Peritoneum (tissue), 1 donor: Measurements from ENCODE around the gene GSTO1.

- PRO-cap, result no peak
Measured at GRCh38 chr10:104032724-104033032, 53.0 kb downstream of the COL17A1 start.

- PRO-cap, result unidirectional peak, plus-strand start at chr10:104254779; unidirectional peak, plus-strand start at chr10:104254901
Measured at GRCh38 chr10:104253915-104255040, at the start of gene GSTO1. Gene GSTO1, plus strand, starts transcription at chr10:104254892.

DNA sequence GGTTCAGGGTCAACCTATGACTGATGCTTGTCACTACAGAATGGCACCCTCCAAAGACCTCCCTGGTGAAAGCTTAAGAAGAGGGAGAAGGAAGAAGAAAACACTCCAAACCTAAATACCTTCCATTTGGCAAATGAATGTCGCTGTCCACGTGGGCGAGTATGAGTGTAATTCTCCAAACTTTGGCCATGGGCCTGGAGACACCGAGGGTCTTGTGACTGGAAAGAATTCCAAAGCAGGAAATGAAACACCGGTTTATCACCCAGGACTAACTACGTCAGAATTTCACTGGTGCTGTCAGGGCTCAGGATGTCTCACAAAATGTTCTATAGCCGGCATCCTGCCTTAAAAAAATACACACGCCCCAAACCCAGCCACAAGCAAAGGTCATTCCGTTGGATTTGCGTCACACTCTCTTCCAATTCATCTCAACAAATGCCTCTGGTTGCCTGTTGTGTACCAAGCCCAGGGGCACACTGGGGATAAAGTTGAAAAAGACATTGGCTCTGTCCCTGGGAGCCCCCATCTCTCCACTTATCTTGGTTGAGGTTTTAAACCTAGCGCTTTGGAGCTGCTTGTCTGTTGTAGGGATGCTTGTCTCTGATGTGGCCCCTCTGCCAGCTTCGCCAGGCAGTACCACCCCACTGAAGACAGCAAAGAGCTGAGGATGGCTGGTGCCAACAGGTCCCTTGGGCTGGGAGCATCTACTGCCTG lies 31.1 kb downstream of the GSTO2 start:
- PRO-cap, result no peak

- PRO-cap, result no peak
Measured at GRCh38 chr10:104306486-104307298, 31.6 kb downstream of the ITPRIP start.

GRCh38 chr10:104397398-104397618 lies 43.7 kb downstream of the CFAP58 start:
- PRO-cap, result no peak

DNA sequence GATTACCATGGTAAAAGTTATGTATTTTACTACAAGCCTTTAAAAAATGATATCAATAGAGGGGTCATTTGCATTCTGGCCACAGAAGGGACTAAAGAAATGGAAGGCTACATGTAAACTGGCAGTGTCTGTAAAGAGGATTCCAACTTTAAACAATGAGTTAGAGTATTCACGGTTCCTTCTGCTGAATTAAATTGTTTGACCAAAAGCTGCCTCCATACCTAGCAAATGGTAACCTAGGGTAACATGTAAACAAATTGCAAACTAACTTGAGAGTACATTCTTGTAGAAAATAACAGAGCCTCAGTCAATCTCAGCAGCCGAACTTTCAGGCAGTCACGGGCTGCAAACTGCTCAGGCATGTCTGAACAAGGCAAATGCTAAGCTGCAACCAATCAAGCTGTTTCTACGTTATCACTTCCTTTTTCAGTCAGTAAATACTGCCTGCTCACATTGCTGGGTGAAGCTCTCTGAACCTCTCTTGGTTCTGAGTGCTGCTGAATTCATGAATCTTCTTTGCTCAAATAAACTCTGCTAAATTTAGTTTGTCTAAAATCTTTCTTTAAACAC lies 1212.5 kb downstream of the SORCS1 start:
- PRO-cap, result no peak

DNA sequence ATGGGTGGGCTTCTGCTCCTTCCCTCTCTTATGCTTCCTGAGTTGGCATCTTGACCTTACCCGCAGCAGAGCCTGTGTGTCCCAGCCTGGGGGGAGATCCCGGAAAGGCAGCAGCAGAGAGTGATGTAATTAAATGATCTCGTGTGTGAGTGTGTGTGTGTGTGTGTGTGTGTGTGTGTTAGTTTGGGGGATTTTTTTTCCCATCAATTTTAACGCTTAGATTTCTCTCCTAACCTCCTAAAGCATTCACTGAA lies 565 bp upstream of the SORCS1 start:
- PRO-cap, result no peak

DNA sequence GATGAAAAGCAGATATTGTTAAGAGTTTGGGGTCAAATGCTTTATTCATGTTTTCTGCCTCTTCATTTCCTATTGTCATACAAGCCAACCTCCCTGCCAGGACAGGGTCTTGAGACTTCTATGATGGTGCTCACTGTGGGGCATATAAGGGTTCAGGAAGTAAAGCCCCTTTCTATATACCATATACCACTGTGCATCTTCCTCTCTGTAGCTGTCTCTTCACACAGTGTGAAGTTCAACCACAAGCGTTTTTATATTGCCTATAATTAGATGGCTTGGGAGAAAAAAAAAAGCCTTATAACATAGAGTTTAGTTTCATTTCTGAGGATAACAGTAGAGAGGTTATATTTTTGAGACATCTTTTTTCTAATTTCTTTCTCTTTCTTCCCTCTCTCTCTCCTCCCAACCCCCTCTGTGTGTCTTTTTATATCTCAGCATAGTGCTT lies 389.9 kb upstream of the SORCS1 start:
- PRO-cap, result no peak

DNA sequence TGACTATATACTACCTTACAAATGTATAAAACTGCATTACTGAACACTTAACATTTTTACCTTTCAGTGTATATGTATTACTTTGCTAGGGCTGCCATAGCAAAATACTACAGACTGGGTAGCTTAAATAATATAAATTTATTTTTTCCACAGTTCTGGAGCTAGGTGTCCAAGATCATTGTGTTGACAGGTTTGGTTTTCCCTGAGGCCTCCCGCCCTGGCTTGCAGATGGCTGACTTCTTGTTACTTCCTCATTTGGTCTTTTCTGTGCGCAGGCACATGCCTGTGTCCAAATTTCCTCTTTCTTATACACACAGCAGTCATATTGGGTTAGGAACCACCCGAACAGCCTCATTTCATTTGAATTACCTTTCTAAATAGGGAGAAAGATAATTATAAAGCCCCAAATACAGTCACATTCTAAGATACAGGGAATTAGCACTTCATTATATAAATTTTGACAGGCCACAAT lies 521.6 kb upstream of the SORCS1 start:
- PRO-cap, result no peak

DNA sequence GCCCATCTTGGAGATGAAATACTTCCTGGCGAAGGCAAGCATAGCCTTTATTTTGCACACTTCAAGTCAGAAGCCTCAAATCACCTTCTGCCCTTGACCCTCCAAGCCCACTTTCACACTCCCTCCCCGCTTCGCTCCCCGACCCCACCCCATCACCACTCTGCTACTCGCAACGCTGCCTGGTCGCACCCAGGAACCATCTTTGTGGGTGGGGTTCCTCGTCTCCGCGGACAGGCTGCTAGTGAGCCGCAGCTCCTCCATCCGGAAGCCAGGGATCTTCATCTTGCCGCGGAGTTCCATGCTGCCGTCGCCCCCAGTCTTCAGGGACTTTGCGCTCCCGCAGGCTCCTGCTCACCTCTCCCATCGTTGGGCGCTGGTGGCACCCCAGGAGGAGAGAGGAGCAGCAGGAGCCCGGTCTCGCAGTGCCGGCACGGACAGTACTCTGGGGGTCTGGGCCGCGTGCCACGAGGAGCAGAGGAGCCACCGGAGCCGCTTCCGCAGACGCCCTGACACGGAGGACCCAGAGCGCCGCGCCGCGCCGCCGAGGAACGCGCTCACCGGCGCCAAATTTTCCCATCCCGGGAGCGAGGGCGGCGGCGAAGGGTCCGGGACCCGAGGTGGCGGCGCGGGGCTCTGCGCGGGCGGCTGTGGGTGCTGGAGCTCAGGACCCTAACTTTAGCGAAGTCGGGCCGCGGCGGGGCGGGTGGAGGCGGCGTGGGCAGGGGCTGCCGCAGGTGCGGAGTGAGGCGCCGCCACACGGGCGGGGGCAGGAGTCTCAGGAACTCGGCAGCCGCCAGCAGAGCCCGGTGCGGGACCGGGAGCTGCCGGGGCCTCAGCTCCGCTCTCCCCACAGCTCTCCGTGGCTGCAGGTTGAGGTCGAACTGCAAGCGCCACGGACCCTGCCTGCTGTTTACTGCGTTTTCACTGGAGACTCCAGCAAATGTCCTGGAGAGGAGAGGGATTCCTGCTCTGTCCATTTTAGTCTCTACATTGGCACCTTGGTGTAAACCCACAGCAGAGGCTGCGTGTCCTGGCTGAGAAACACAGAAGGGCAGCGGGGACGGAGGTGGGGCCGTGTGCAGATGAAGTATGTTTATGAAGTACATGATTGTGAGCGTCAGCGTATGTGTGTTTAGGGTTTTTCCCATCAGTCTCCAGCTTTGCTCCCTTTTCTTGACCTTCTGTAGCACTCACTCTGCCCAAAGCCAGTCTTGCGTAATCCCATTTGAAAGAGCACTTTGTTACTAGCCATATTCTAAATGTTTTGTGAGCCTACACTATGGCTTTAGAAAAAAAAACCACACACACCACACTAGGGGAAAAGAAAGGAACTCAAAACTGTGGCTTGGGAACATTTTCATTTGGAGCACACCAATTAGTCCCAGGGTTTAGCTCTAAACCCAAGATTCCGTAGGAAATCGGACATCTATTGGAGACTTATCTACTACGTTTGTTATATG lies 750.3 kb upstream of the SORCS1 start:
- PRO-cap, result no peak

GRCh38 chr10:108242910-108243291 lies 1078.4 kb upstream of the SORCS1 start:
- PRO-cap, result no peak

DNA sequence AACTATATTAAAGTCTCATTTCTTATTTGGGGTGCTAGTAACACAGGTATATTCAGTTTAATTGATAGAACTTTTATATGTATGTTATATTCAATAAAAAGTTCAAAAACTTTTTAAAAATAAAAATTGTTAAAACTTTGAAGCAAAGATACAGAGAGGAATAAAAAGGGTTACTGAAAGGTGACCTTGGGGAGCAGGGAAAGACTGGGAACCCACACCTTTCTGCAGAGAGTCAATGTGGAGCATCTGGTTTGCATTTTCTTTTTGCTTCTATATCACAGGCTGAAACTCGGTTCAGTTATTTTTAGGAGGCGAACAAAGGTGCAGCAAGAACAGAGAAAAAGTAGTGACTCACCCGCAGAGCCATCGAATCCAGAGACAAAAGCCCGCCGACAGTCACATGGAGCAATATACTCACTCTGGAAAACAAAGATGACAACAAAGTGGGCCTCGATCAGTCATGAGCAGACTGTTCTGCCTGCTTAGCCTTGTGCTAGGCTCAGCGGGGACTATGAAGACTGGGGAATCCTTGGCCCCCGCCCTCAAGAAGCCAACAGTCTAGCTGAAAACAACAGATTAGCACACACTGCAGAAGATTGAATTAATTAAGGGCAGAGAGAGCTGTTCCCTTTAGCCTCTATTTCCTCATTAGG lies 30.5 kb downstream of the XPNPEP1 start:
- PRO-cap, result no peak

DNA sequence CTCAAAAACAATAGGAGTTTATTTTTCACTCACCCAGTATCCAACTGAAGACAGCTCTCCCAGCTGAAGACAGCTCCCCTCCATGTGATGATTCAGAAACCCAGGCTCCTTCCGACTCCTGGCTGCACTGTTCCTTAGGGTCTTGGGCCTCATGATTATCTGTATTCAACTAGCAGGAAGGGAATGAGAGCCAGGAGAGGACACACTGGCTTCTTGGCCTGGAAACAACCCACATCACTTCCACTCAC lies 30.3 kb upstream of the XPNPEP1 start:
- PRO-cap, result no peak

DNA sequence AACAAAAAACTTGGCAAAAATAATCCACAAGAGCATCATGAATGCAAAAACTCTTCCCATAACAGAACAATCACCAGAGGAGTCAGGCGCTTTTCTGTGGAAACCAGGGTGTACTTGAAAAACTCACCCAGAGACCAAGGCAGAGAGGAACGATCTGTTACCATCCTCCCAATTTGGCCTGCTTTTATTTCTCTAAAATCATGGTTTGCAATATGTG lies 36.4 kb upstream of the XPNPEP1 start:
- PRO-cap, result no peak

DNA sequence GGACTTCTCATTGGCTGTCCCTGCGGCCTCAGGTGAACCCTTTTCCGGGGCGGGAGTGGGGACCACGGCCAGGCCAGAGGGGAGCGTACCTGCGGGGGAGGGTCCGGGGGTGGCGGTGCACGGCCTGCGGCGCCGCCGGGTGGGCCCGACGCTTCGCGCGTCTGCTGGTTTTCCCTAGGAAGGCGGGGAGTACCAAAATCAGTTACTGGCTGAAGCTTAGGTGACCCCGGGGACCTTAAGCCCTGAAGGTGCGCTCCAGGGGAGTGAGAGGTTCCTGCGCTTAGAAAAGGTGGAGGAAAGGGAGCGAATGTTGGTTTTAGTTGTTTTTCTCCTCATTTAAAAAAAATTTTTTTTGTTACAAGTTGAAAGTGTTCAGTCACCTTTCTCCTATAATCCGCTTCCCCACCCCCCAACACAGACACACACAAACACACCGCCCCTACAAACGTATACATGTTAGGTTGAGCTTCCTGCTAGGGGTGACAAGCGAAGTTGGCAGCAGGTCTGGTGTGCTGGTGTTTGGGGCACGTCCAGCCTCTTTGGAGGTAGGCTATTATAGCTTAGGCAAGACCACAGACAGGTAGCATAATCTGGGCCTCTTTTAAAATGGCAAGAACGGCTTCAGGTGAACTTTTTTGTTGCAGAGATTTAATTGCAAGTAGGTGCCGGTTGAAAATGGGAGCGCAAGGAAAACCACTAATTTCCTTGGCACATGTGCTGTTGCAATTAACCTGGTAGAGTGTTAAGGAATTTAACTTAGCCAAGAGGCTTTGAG lies 841 bp downstream of the ADD3 start:
- PRO-cap, result no peak

GRCh38 chr10:110048818-110049504 lies 41.2 kb downstream of the ADD3 start:
- PRO-cap, result no peak

DNA sequence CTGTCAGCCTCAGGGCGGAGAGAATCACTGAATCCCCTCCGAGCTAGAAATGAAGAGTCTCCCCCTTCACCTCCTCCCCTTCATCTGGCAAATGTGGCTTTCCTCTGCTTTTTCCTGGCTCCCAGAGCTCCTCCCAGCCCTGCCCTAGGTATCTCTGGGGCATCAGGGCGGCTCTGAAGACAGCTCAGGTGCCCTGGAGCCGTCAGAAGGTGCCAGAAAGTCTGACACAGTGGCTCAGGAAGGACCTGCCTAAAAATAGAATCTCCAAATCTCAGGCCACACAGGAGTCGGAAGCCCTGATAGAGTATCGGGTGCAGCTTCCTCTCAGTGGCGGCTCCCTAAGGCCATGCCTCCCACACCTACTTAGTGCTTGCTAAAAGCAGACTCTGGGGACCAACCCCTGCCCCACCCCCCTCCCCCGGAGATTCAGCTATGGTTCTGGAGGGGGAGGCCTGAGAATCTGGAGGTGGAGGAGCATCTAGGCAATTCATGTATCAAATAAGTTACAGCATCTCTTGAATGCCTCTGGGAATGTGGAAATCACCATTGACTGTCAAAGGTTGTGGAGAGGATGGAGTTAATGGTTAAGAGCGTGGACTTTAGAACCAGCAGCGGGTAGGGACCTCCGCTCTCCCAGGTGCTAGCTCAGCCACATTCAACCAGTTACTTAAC lies 38.8 kb upstream of the MXI1 start:
- PRO-cap, result no peak

GRCh38 chr10:110176167-110176620 lies 31.2 kb upstream of the MXI1 start:
- PRO-cap, result no peak

DNA sequence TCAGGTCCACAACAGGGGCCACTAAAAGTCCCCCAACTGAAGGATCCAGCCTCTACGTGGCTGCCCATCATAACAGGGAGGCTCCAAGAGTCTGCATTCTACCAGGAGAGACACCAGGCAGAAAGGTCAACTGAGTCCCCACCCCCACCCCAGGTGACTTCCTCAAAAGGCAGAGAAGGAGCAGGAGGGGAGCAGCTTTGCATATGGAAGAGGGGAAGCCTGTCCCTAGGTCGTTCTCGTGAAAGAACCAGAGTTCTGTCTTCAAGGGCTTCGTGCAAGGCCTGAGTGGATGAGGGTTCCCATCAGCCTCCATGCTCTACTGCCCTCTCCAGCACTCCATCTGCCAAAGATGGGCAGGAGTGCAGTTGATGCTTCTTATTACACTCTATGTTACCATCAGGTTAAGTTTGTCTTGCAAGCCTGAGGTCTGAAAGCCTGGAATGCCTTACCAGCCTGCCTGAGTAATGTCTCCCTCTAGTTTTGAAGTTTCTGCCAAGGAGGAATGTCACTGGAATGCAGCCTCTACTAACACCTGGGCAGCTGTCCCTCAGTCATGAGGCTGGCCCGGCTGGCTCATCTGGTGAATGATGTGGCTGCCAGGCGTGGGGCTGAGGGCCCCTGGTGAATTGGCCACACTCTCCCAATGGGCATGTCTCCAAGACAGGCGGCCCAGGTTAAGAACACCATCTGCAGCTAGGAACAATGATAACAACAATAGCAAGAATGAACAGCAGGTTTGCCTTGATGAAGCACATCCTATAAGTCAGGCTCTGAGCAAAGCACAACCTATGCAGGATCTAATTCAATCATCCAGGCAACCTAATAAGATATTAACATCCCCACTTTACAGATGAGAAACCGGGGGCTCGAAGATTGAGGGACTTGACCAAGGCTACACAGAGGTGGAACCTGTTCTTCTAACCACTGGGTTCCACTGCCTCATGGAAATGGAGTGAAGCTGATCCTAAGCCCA lies 54.4 kb upstream of the SMNDC1 start:
- PRO-cap, result no peak

- PRO-cap, result no peak
Measured at GRCh38 chr10:110495820-110496631, 1.7 kb upstream of the DUSP5 start.